Jejunum (tissue), 1 donor: Measurements from ENCODE around the gene SPRED2.

DNA sequence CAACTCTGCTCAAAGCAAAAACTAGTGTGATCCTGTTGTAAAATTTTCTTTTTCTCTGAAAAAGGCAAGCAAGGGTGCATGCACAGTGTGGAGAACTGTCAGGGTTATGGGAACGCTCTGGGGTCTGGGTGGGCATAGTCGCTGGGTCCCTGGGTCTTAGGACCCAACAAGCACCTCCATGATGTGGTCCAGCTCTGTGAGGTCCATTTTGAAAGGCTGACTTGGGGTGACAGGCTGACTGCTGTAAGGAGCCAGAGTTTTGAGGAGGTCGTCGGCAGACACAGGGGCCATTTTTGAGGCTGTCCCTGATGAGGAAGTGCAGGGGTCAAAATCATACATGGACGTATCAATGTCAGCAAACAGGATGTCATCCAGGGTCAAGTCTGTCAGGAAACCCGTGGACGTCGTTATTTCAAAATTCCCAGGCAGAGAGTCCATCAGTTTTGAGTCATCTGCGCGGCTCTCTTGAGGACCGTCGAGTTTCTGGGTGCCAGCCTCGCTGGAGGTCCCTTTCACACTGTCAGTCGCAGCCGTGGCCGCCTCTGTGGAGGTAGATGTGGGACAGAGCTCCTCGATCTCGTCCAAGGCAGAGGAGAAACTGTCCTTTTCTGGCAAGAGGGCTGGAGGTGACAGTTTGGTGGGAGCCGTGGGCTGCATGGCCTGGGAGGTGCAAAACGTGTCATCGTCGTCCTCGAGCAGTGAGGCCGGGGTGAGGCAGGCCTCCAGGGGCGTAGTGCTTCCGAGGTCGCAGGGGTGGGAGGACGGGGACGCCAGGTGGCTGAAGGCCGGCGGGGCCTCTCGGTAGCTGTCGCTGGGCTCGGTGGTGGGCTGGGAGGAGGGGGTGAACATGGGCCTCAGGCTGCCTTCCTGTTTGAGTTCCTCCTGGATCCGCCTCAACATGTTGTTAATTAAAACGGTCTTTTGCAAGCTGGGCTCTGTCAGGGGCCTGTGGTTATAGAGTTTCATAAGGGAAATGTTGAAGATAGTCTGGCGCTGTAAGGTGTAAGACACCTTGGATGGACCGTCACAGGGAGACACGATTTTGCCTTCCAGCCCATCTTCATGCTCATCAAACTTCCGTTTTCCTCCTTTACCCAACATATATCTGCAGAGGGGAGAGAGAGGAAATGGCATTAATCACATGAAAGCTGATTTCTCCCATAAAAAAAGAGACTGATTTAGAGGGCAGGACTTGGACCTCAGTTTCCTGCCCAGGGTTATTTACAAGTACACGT is 17.5 kb downstream of the SERTAD2 start:
- PRO-cap, result no peak

- PRO-cap, result unidirectional peak, plus-strand start at chr2:64652360; unidirectional peak, plus-strand start at chr2:64652658; bidirectional peak, plus-strand start at chr2:64652980, minus-strand start at chr2:64652923
These were observed 1.4 kb downstream of the SERTAD2 start for GRCh38 chr2:64651962-64653058.

DNA sequence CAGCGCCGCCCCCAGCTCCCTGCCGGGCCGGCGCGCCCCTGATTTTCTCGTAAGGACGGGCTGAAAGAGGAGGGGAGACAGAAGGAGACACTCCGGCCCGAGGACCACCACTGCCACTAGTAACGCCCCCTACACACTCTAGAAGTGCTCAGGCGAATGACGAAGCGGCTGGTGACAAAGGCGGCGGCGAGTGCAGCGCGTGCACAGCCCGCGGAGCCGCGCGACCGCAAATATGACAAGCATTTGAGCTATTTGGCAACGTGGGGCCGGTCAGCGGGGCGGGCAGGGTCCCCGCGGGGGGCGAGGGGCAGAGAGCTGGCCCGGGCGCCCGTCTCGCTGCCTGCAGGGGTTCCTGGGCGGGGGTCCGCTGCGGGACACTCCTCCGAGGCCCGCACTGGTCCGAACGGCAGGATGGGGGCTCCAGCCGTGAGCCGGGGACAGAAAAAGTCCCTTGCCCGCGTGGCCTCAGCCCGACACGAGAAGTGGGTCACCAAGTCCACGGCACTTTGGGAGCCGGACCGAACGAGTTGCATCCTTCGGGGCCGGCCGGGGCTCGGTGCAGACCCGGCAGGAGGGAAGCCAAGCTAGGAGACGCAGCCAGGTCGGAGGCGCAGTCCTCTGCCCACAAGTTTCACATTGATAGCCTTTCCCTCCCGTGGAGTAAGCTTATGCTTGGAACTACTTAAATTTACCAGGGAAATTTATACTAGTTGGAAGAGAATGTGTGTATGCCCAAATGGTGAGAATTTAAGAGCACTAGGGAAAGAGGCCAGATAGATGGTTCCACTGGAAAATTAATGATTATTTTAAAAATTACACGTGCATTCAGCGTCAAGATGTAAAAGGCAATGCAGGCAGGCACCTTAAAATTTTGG is 648 bp upstream of the SERTAD2 start:
- PRO-cap, result no peak

DNA sequence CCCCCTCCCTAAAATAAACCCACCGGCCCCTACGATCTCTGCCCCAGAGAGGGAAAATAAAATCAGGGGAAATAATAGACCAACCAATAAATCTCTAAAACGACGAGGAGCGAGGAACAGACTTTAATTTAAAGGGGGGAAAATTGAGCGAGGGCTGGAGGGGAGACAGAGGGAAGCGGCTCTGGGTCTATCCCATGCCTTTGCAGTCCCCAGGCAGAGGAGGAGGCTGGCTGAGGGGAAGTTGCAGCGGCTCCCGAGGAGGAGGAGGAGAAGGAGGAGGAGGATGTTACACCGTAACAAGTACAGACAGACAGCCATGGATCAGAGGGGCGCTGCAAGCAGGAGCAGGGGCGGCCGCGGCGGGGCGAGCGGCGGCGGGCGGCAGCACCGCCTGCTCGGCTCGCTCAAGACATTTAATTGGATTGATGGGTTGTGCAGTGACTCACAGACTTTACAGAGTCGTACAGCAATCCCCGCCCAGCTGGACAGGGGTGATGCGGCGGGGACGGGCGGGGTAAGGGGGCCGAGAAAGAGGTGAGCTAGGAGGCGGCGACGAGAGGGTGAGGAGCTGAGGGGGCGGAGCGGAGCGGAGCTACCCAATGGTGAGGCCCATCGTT is 96.9 kb upstream of the SERTAD2 start:
- PRO-cap, result bidirectional peak, plus-strand start at position 313 of the sequence, minus-strand start at position 415 of the sequence; bidirectional peak, plus-strand start outside the sequence, minus-strand start at position 534 of the sequence

DNA sequence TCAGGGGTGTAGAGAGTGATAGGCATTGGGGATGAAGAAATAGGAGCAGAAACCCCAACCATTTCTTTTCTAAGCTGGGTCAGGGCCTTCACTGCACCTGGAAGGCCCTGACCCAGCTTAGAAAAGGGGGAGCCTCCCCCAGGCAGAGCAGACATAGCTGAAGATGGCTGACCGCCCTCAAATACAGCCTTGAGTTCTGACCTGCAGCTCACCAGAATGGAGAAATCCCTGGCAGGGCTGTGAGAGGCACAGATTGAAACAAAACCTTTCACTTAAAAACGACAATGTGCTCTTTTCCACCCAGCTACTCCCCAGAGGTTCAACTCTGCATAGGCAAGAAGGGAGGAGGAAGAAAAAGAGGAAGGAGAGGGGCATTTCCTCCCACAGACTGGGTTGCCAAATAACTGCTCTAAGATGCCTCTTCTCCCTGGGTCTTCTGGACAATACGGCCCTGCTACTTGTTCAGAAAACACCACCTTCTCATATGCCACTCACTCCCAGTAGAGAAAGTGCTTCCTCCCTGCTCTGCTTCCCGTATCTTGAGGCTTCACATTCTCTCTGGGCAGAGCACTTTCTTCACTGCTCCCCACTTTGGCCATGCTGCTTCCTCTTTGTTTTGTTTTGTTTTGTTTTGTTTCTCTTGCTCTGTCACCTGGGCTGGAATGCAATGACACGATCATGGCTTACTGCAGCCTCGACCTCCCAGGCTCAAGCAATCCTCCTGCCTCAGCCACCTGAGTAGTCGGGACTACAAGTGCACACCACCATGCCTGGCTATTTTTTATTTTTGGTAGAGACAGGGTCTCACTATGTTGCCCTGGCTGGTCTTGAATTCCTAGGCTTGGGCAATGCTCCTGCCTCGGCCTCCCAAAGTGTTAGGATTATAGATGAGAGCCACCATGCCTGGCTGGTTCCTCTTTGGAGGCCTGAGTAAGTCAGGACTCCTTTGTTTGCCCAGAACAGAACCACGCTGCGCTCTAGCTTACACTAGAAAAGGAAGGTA is 136.3 kb upstream of the SLC1A4 start:
- PRO-cap, result no peak

DNA sequence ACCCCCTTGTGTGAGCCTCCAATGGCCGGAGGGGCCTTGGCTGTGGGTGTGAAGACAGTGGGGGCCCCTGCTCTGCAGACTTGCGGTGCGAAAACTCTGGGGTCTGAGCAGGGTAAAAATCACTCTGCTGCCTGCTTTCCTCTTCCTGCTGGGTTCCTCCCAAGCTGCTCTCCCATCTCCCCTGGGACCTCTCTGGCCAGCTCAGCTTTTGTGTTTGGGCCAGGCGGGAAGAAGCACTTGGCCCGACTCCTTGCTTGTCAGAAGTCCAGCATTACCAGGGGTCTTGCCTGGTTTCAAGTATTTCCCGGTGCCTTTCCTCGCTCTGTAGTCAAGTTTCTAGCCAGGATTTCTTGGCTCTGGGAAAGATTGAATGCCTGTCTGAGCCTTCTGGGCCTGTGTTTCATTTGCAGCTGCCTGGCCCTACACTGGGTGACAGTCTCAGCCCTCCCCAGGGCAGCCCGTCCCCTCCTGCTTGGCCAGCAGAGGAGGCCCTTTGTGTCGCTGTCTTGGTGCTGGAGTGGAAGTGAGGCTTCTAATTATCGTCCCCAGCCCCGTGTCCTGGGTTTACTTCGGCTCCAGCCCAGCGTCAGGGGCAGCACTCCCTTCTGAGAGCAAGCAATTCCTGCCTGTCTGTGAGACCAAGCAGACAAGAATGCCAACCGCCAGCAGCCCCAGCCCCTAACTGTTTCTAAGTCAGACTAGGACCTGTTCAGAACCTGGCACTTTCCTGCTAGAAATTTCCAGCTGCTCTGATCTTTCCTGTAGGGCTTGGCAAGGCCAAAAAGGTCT is 131.2 kb upstream of the SLC1A4 start:
- PRO-cap, result no peak

DNA sequence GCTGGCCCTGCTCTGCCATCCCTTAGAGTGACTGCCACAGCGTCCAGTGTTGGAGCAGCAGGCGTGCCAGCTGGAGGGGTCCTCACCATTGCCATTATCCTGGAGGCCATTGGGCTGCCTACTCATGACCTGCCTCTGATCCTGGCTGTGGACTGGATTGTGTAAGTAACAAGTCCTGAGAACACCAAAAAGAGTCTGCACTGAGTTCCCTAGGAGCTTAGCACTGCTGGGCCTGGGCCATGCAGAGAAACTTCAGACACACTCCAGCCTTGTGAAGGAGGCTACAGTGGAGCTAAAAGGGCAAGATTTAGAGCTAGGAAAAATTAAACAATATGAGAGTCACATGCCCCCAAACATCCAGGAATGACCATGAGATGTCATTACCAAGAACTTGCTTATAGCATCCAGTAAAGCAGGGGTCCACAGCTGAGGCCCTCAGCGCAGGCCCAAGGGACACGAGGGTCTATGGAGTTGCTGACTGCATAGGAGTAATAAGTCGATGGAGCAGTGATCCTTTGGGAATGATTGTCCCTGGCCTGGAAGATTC is 29.4 kb downstream of the SLC1A4 start:
- PRO-cap, result no peak

- PRO-cap, result no peak
These were observed 15.3 kb downstream of the CEP68 start for GRCh38 chr2:65071332-65072185.

- PRO-cap, result no peak
These were observed 13.1 kb downstream of the RAB1A start for GRCh38 chr2:65116628-65117393.

- PRO-cap, result no peak
These were observed 23.1 kb upstream of the ACTR2 start for GRCh38 chr2:65204548-65204876.

DNA sequence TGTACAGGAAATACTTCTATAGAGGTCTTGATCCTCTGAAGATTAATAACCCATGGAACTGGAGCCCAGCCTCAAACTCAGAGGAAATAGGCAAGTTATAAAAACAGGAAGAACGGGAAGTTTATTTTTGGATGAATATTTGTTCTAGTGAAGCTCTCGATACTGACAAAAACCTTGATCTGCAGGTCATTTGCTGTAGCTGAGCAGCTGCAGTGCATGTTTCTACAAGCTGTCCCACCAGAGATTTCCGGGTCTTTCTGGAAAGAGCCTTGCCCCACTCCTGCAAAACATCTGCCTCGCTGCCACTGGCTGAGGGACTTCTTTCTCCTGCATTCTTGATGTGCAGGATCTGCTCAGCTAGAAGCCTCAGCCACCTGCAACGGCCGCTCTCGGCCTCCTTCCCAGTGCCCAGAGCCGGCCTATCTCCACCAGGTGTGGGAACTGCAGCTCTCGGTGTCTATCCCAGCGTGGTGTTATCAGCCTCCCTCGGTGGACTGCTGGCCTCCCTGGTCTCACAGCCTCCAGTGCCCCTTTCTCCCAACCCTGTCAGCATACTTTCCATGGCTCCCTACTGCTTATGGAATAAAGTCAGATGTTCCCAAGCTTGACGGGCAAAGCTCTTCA is 48.5 kb downstream of the SPRED2 start:
- PRO-cap, result no peak

DNA sequence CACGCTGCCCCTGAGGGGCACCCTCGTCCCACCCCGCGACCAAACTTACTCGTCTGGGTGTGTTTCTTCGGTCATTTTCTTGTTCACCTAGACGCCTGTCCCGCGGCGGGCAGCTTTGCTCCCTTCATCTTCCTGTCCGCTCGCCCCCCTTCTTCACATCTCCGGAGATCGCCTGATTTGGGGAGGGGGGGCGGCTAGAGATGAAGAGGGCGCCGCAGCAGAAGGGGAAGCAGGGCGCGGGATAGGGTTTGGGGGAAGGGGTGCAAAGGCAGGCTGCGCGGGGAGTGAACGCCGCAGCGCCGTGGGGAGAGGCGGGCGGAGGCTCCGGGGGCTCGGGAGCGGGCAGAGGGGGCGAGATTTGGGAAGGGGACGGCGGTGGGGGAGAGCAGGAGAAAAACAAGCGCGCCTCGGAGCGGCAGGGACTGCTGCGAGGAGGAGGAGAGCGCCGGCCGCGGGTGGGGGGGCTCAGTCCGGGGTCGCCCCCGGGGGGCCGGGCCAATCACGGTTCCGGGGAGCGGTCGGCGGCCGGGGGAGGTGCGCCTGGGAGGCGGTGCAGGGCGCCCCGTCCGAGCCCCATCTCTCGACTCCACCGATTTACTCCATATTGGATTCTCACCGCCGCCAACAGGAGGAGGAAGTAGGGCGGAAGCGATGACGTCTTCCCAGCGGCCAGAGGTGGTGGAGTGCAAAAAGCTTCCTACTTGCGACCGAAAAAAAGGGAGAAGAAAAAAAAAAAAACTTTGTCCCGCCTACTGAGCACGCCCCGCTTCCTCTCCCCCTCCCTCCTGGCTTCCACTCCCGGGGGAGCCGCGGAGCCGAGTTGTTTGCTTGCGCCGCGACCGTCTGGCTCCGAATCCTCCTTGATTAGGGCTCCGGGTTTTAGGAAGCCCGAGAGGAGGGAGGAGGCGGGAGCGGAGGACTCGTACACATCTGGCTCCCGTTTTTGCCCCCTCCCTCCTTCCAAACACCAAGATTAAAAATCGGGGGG is at the start of gene SPRED2:
Gene SPRED2 (minus strand): TSS at position 687 of the 988 bp plus-strand sequence.
- PRO-cap, result bidirectional peak, plus-strand start at position 795 of the sequence, minus-strand start at position 626 of the sequence

DNA sequence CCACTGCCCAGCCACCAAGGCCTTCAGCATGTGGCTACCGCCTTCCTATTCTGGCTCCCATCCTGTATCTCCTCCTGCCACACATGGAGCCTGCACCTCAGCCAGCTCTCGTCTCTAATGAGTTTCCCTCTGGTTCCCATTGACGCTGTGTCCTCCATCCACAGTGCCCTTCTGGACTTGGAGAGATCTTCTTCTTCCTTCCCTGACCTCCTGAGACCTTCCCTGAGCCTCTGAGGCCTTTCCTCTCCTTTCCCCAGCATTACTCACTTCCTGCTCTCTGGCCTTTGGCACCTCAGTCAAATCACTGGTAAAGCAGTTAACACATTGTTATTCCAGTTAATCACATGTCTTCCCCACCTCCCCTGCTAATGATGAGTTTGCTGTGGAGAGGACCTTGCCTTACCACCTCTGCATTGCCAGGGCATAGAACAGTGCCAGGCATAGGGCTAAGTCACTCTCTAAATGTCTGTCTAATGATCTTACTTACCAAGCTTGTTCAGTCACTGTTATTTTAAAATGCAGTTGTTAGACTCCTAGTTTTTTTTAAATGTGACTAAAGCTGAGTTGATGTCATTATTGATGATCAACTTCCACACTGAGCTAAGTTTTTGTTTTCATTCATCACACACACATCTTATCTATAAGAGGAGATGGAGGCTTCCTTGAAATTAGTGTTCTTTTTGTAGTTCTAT is 113.4 kb upstream of the SPRED2 start:
- PRO-cap, result no peak

DNA sequence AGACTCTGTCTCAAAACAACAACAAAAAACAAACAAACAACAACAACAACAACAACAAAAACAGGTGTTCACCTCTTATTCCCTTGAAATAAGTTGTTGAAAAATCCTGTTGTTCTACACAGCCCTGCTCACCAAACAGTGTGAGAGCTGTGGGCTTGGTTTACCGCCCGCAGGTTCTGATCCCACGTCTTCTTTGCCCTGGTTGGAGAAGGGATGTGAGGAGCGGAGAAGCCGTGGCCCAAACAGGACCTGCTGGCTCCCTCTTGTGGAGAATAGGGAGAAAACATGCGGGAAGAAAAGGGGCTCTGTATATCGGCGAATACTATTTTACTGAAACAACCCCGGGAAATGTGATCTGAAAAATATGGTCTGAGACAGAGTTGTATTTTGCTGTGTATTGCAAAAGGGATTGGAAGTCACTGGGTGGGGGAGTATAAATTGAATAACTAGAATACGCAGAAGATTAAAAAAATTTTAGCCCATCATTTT is 120.8 kb upstream of the SPRED2 start:
- PRO-cap, result no peak

DNA sequence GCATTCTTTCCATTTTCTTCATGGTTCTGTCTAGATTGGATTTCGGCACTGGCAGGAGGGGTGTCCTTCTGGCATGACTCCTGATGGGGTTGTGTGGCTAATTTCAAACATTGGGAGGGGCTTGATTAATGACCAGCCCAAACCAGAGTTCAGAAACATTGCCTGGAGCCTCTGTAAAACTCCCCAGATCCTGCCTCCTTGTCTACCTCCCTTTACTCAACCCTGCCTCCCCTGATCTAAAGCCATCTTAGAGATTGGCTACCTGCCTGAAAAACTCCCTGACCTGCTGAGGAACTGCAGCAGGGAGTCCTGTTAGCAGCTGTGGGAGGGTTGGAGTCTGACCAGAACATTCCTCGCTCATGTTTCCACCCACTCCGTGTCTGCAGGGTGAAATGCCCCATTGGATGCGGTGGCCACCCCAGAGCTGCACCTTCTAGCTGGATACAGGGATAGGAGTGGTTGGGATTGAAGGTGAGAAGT is 207.0 kb upstream of the SPRED2 start:
- PRO-cap, result no peak

DNA sequence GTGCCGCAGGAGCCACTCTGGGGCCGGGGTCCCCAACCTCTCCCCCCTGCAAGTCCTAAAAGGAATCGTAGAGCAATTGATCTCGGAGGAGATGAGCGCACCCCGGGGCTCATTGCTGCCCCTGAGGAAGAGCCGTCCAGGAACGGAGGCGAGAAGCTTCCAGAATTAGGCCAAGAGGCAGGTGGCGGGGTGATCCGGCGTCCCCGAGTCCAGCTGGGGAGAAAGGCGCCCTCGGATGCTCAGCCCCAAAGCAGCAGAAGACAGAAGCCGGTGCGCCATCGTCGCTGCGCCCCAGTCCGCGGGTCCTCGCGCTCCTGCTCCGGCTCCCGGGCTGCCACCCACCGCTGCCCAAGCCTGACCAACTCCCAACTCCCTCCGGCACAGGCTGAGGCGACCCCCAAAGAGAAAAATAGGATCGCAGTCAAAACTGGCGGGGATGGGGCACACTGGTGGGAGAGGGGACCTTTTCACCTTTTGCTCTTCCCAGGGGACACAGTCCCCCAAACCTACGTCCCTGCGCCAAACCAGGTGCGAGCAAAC is 8.6 kb upstream of the MEIS1 start:
- PRO-cap, result no peak

- PRO-cap, result no peak
These were observed 94.9 kb downstream of the MEIS1 start for GRCh38 chr2:66529749-66530305.

GRCh38 chr2:66585351-66585901 is 150.5 kb downstream of the MEIS1 start:
- PRO-cap, result no peak

DNA sequence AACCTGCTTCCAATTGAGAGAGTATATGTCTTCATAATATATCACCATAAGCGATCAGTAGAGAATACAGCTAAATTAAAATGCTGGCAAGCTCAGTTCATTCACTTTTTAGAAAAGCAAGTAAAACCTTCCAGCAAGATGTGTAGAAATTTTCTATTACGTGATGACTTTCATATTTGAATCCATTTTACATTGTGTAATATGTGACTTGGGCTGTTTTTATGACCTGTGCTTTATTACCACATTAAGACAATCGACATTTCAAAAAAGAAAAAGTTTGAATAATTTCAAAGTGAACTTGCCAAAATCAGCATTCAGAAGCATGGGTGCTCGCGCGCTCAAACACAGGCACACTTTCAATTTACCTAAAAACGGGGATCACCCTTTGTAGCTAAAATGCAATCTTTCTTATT is 253.1 kb downstream of the MEIS1 start:
- PRO-cap, result no peak

DNA sequence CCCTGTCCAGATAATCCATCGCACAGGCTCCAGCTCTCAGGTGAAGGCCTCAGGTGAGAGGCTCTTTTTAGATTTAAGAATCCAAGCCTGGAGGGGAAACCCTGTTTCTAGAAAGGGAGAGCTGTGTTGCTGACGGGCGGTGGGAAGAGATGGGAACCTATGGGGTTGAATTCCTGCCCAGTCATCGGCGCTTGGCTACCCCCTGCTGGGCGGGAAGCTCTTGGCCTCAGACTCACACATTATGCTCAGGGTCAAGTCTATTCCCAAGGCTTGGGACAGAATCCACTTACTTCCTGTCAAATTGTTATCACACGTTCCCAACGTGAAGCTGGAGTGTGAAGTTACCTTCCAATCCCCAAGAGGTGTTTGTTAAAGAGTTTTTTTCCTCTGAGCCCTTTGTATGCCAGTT is 181.9 kb upstream of the ETAA1 start:
- PRO-cap, result no peak